LNCaP clone FGC (cell line): Measurements from ENCODE around the gene LYRM9.

DNA sequence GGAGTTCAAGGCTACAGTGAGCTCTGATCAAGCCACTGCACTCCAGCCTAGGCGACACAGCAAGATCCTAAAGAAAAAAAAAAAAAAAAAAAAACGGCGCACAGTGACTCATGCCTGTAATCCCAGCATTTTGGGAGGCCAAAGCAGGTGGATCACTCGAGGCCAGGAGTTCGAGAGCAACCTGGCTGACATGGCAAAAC is 19.0 kb downstream of the KCNJ12 start:
- RRBS, 2 experiments: no CpG with 5 or more reads among the region's 5 CpGs

DNA sequence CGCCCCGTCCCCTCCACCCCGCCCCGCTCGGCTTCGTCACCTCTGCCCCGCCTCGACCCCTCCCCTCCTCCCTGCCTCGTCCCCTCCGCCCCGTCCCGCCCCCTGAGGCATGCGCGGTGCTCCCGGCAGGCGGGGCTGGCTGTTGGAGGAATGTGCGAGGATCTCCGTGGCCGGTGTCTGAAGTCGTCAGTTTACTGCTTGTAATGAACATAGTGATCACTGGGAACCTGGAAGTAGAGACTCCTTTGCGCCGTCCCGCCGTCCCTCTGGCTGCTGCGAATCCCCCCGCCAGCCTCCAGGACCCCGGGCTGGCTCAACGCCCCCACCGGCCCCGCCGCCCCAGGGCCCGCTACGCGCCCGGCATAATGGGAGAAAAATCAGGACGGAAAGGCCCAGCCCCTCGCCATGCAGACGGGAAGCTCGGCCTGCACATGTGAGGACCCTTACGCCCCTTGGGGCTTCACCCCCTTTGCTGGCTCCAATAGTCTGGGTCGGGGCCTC is 743.0 kb downstream of the KCNJ18 start:
- RRBS, 2 experiments: 1 to 3% methylated on average over 5 of the region's 41 CpGs

GRCh38 chr17:22521275-22521738 is 829.0 kb downstream of the KCNJ18 start:
- RRBS, 2 experiments: no CpG with 5 or more reads among the region's 12 CpGs

GRCh38 chr17:27106314-27107276 is 187.3 kb upstream of the WSB1 start:
- RRBS, 2 experiments: no CpG with 5 or more reads among the region's 3 CpGs

- RRBS, 2 experiments: no CpG with 5 or more reads among the region's 18 CpGs
Observed at GRCh38 chr17:27276565-27277341, 17.2 kb upstream of the WSB1 start.

DNA sequence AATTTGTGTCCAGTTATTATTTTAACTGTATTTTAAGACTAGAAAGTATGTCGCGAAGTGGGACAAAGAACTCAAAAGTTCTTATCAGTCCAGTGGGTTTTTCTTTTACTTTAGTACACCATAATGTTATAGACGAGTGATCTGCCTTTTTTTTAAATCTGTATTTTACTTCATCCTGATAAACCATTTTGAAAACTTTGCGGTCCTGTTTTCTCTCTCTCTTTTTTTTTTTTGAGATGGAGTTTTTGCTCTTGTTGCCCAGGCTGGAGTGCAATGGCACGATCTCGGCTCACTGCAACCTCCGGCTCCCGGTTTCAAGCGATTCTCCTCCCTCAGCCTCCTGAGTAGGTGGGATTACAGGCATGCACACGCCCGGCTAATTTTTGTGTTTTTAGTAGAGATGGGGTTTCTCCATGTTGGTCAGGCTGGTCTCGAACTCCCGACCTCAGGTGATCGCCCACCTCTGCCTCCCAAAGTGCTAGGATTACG is 1.8 kb downstream of the WSB1 start:
- RRBS, 2 experiments: no CpG with 5 or more reads among the region's 15 CpGs

DNA sequence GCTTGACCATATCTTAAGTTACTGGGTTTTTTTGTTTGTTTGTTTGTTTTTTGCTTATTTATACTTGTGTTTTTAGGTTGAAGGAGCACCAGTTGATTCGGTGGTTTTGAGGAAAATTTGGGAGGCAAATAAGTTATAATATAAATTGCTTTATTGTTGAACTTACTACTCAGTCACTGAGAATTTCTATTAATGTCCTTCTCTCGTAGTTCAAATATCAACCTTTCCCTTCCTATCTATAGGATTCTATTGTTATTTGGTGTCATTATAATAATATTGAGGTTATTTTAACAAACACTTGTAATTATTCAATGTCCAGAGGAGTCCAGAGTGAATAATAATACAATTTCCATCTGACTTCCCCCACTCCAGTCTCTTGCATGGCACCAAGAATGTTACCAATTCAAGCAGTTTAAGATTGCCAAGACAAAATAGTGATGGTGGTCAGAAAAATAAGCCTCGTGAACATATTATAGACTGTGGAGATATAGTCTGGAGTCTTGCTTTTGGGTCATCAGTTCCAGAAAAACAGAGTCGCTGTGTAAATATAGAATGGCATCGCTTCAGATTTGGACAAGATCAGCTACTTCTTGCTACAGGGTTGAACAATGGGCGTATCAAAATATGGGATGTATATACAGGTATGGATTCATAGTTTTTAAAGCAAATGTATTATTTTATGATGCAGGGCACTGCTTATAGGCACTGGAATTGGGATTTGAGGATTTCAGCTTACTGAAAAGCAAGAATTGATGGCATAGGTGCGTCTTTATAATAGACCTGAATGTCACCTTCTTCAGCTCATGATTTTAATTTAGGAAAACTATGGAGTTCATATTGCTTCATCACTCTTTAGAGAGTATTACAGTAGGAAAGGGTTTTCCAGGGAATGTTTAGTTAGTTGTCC is 9.3 kb downstream of the WSB1 start:
- RRBS, 2 experiments: no CpG with 5 or more reads among the region's 7 CpGs

GRCh38 chr17:27456544-27457134 is 391 bp downstream of the KSR1 start:
- RRBS, 2 experiments: 2 to 4% methylated on average over 3 of the region's 61 CpGs

- RRBS, 2 experiments: no CpG with 5 or more reads among the region's 11 CpGs
Observed at GRCh38 chr17:27571604-27572294, 59.2 kb upstream of the LGALS9 start.

DNA sequence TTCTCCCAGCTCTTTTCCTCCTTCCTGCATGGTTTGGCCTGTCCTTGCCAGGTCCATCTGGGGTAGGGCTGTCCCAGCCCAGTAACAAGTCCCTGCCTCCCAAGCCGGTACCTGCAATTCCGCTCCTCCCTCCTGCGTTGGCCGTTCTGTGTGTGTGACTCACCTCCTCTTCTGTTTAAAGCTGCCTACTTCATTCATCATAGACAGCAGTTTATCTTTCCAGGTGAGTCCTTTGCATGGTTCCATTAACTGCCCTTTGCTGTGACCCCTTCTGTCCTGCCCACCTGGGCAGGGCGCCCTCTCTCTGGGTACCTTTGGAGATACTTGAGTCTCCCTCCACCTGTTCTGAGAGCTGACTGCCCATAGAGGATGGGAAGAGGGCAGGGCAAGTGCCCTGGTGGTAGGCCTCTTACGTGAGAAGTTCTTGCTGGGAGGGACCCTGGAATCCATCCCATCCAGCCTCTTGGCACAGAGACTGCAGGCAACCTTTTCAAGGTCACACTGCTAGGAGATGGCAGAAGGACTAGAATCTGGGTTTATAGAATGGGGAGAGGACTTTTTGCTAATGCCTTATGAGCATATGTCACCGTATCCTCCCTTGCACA is 29.7 kb upstream of the LGALS9 start:
- RRBS, 2 experiments: no CpG with 5 or more reads among the region's 7 CpGs

DNA sequence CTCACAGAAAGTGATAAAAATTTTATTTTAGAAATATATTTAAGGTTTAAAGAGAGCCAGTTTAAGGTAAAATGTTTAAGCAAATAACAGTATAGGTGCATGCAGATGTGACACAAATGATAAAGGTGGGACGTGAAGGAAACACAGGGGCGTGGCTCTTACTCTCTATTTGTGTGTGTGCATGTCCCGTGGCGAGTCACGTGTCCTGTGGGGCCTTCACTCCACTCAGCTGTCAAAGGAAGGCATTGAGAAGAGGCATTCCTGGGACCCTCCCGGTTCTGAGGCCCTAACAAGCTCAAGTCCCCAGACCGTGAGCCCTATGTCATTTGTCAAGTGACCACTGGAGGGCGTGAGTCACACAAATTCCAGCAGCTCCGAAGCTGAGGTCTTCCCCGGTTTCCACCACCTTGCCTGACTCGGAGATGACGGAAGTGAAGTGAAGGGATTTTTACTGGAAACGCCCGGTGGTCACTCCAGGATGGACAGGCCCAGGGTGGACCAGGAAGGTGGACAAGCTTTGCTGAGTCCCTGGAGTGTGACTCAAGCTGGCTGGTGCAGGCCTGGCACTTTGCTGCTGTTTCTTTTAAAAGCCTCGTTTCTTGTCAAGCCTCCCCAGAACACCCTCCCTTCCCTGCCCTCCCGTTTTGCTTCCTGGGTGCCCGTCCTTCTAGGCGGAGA is 5.1 kb upstream of the NOS2 start:
- RRBS, 2 experiments: 2% methylated on average over 6 to 7 of the region's 18 CpGs

DNA sequence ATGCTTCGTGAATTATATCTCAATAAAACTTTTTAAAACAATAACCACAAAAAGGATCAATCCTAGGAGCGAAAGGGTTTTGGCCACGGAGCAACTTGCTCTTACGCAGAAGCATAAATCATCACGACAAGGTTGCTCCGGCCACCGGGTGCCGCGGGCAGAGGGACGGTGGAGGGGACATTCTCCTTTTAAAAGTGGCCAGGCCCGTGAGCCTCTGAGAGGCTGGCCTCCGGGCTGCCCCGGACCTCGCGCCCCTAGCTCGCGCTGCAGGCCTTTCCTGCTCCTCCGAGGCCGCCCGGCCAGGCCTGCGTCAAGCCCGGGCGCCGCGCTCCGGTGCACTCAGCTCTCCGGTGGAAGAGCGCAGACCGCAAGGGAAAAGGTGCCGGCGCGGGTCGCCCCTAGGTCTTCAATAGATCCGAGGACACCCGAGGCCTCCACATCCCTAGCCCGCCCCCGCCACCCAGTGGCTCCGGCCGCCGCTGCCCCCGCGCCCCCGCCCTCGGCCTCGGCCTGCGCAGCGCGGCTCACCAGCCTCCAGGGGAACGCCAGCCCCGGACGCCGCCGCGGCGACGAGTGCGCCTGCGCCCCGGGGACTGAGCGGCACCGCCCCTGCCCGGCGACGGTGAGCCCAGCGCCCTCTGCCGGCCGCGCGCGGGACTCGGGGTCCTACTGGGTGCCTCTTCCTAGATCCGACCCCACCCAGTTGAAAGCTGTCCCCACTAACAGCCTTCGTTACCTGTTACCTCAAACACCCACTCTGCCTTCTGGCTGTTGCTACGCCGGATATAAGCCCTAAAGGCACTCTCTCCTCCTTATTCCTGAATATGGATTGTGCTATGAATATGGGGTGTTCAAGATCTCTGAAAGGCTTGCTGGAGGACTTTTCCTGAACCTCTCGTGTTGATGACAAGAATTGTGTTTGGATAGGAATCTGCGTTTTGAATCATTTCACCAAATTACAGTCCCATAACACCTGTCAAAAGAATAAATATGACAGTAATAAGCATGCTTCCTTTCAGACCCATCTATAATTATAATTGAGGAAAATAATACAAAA is at the start of gene LYRM9:
Gene LYRM9 (minus strand): TSS at position 577 of the 1,057 bp plus-strand sequence.
- RRBS, 2 experiments: 3 to 4% methylated on average over 41 to 44 of the region's 77 CpGs

GRCh38 chr17:28049843-28050897 is 7.7 kb downstream of the NLK start:
- RRBS, 2 experiments: no CpG with 5 or more reads among the region's 10 CpGs

DNA sequence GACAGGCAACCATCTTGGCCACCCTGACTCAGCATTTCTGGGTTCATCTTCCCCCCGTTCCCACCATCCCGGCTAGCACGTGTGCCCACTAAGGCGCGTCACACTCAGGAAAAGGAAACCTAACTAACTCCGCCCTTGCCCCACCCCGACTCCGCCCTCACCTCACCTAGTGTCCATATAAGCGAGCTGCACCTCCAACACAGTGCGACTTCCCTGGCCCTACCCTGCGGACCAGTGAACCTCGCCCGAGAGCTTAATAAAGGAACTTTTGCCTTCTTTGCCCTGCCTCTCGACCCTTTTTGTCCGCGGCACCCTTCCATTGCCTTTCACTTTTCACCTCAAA is 52.8 kb upstream of the TMEM97 start:
- RRBS, 2 experiments: no CpG with 5 or more reads among the region's 16 CpGs

DNA sequence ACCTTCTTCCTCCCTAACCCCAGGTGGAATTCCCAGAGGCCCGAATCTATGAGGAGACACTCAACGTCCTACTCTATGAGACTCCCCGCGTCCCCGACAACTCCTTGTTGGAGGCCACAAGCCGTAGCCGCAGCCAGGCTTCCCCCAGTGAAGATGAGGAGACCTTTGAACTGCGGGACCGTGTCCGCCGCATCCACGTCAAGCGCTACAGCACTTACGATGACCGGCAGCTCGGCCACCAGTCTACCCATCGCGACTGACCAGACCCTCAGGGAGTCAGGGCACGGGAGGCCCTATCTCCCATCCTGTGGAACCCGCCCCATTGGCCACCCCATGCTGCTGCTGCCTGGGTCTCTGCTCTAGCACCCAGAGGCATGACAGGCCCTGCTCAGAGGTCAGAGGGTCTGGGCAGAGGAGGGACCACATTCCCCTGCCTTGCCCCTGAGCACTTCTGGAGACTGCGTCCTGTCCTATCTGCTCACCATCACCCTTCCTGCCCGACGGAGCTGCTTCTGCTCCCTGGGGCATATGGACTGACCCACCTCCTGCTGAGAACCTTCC is 8.9 kb downstream of the TNFAIP1 start:
- RRBS, 2 experiments: no CpG with 5 or more reads among the region's 23 CpGs

GRCh38 chr17:28351373-28352216 is 5.7 kb downstream of the POLDIP2 start:
- RRBS, 2 experiments: no CpG with 5 or more reads among the region's 9 CpGs

- RRBS, 2 experiments: no CpG with 5 or more reads among the region's 51 CpGs
Observed at GRCh38 chr17:28384236-28384971, 12.9 kb downstream of the SARM1 start.

- RRBS, 2 experiments: no CpG with 5 or more reads among the region's 8 CpGs
Observed at GRCh38 chr17:28396379-28397205, 9.4 kb downstream of the SLC46A1 start.

DNA sequence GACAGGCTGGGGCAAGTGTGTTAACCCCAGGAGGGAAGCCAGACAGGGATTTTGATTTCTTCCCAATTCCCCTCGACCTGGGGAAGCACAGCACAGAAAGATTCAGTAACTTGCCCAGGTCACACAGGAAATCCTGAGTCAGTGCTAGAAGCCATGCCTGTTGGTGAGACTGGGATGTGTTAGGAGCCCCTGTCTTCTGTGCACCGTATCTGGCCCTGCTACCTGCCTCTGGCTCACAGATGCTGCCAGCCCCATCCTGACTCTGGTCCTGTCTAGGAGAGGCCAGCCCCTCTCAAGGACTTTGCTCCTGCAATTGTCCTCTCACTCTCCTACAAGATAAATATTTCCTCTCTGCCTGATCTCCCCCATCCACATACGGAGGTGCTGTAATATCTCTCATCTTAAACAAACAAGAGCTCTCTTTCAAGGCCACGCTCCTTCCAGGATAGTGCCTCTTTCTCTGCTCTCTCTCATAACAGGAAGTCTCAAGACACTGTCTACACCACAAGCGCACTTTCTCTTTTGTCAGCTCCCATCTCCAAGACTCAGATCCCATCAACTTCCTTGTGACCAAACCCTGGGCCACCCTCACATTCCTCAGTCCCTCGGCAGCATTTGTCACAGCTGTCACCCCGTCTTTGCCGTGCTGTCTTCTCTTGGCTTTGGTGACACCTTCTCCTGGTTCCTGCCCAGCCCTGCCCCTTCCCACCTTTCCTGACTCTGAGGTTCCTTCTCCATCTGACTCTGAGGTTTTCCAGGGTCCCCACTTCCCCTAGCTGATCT is 1.8 kb downstream of the SLC13A2 start:
- RRBS, 2 experiments: no CpG with 5 or more reads among the region's 8 CpGs

DNA sequence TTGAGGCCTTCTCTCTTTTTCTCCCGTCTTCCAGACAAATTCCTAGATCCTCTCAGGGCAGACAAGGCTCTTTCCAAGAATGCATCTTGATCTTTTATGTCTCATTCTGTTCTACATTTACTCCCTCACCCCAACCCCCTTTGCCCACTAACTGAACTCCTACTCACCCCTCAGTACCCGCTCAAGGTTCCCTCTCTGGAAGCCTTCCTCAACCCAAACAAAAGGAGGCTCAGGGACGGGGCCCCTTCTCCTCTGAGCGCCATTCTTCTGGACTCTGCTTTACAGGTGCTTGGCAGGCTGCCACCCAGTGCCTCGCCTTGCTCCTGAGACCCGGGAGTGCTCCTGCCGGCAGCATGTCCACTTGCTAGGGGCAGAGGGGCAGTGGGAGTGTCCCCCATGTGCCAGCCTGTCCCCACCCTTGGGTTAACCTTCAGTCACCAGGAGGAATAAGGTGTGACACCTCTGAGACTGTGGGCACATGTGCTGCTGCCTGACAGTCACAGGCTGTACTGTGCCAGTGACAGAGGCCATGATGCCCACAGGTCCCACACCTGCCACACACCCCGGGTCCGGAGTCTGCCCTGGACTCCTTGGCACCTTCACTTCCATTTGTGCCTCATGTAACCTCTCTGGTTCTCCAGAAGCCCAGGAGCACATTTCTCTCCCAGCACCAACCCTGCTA is 9.3 kb downstream of the SLC13A2 start:
- RRBS, 2 experiments: no CpG with 5 or more reads among the region's 9 CpGs